ENCODE data around the gene UBR4.

DNA sequence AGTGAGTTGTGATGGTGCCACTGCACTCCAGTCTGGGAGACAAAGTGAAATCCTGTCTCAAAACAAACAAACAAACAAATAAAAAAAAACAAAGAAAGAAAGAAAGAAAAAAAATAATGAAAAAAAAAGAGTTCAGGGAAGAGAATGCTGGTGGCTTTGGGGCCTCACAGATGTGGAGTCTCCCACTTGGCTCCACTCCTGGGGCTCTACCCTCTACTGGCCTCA is 46.7 kb upstream of the ACTL8 start:
- PRO-cap = no peak

- PRO-cap = no peak
Measured at GRCh38 chr1:18264684-18265123, 157.1 kb downstream of the IGSF21 start.

- PRO-cap = bidirectional peak, plus-strand start at chr1:18950048, minus-strand start at chr1:18949949; bidirectional peak, plus-strand start at chr1:18950174, minus-strand start at chr1:18950238
Measured at GRCh38 chr1:18949808-18950401, 6.6 kb downstream of the IFFO2 start.

GRCh38 chr1:18957236-18957562 is 723 bp upstream of the IFFO2 start:
- PRO-cap = no peak

- PRO-cap = no peak
Measured at GRCh38 chr1:19055054-19055466, 98.6 kb upstream of the IFFO2 start.

GRCh38 chr1:19076671-19077448 is 120.4 kb upstream of the IFFO2 start:
- PRO-cap = no peak

DNA sequence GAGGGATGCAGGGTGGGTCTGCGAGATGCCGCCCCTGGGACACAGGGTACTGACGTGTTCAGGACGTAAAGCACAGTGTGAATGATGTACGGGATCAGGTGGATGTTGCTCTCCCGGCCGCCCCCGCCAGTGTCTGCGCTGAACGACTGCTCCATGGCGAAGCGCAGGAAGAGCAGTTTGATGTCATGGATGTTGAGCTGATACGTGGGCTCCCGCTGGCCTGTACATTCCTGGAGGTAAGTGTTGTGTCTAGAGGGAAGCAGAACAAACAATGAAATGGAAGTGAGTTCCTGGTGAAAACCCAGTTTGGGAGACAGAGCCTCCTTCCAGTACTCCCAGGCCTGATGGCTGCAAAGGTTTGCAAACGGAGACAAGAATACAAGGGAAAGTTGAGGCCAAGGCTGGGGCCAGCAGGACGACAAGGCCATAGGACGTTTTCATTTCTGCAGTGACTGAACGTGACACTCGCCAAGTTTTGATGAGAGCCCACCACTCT is 125.6 kb downstream of the UBR4 start:
- PRO-cap = no peak

- PRO-cap = no peak
Measured at GRCh38 chr1:19098979-19099193, 111.2 kb downstream of the UBR4 start.

- PRO-cap = no peak
Measured at GRCh38 chr1:19100239-19100753, 109.8 kb downstream of the UBR4 start.

GRCh38 chr1:19101279-19101661 is 108.8 kb downstream of the UBR4 start:
- PRO-cap = no peak

DNA sequence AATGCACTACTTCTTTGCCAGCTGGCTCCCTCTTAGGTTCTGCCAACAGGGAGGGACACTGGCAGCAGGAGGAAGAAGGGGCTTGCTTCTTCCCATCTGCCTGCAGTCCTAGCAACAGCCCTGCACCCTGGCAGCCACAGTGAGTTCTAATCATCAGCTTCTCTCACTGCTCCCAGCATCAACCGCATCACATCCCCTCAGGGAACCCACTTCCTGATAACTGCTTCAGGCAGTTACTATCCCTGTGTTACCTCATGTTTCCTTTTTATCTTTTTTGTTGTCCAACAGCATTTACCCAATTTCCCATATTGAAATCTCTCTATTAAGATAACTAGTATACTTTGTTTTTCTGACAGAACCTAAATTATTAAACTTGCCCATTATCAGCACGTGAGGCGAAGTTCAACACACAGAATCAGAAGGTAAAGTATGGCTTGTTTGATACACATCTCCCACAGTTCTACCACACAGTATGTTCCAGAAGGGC is 86.1 kb downstream of the UBR4 start:
- PRO-cap = no peak

- PRO-cap = no peak
Measured at GRCh38 chr1:19143899-19144976, 65.8 kb downstream of the UBR4 start.

DNA sequence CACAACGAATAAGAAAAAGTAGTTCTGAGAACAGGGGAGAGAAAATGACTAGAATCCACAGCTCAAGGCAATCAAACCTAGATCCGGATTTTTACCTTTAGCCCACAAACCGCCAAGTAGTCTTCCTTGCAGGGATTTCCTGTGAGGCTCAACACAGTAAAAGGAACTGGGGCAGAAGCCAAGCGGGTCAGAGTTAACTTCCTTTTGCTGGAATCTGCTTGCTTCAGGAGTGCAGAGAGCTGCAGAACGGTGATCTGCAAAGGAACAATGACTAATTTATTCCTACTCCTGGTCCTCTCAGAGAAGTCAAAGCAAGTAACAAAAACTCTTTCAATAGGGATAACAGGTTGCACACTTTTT is 53.4 kb downstream of the UBR4 start:
- PRO-cap = no peak

GRCh38 chr1:19180689-19181123 is 29.4 kb downstream of the UBR4 start:
- PRO-cap = no peak

GRCh38 chr1:19210133-19211225 is at the start of gene UBR4:
UBR4 (minus strand) TSS chr1:19210266.
- PRO-cap = bidirectional peak, plus-strand start at chr1:19210395, minus-strand start at chr1:19210261

DNA sequence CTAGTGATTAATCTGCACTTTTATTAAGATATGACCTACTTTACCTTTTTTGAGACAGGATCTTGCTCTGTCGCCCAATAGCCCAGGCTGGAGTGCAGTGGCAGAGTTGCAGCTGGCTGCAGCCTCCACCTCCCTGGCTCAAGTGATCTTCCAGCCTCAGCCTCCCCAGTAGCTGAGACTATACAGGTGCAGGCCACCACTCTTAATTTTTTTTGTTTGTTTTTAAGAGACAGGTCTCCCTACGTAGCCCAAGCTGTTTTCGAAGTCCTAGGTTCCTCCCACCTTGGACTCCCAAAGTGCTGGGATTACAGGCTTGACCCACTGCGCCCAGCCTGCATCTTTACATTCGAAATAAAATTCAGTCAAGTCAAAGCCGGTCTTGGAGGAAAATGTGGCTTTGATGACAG is 1.2 kb upstream of the UBR4 start:
- PRO-cap = no peak

GRCh38 chr1:19272994-19273179 is 15.7 kb downstream of the AKR7A3 start:
- PRO-cap = no peak

GRCh38 chr1:19338869-19339725 is 27.0 kb downstream of the SLC66A1 start:
- PRO-cap = no peak

GRCh38 chr1:19385643-19386398 is 73.7 kb downstream of the SLC66A1 start:
- PRO-cap = no peak

GRCh38 chr1:19404486-19405033 is 80.8 kb downstream of the CAPZB start:
- PRO-cap = no peak

Measured in right common carotid artery plus branches (tissue), 1 donor.